REH cell (cell line): ENCODE measurements around a stretch of chr10.

DNA sequence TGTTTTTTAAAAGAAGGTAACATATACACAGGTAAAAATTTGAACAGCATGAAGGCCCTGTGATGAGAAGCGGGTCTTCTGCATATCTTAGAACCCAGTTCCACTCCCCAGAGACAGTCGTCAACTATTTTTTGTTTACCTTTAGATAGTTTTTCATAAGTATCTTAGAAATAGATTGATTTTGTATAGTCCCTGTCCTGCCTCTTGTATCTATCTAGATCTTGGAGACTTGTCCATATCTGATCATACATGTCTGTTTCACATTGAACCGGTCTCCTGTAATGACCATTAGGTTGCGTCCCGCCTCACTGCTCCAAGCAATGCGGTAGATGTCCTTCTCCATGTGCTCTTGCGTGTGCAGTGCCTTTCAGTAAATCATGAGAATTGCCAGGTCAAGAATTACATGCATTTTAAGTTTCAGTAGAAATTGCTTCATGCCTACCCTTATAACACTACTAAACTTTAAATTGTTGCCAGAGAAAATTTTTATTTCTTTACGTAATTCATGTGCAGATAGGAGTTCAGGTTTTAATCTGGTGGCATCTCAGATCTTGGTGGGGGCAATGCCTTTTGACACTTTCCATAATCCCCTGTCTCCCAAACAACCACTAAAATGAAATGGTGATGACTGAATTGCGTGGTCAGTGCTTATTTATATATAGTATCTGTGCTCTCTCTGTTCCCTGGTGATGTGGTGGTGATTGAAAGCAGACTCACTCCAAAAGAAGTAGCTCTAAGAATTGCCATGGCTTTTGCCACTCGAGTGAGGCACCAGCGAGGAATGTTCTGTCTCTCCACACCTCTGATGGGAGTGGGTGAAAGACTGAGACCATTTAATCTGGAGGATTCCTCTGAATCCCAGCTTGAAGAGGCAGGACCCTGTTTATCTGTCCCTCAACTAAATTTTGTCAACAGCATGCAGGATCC lies 2.5 kb downstream of the DUSP5 start:
- PRO-cap = no peak

GRCh38 chr10:110764184-110765209 lies 107.2 kb upstream of the PDCD4 start:
- PRO-cap = no peak

GRCh38 chr10:110802591-110803154 lies 69.1 kb upstream of the PDCD4 start:
- PRO-cap = no peak

GRCh38 chr10:110805252-110805650 lies 66.5 kb upstream of the PDCD4 start:
- PRO-cap = no peak

DNA sequence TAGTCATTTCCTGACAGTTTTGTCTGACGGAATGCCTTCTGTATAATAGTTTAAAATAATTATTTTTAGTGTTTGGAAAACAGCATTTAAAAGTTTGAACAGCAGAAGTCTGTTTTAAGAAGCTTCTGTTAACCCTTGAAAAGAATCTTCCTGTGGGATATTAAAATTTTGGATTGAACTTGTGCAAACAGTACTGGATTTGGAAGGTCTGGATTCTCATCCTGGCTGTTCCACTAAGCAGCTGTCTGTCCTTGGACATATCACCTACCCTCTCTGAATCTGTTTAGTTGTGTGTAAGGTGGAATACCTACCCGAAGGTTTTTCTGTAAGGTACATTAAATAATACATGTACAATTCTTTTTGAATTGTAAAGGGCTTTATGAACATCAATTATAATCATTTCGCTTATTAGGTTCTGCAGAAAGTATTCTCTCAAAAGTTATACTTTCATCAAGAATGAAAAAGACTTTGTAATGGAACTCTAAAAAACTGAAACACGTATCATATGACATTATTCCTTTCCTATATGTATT lies 2.2 kb downstream of the PDCD4 start:
- PRO-cap = no peak

DNA sequence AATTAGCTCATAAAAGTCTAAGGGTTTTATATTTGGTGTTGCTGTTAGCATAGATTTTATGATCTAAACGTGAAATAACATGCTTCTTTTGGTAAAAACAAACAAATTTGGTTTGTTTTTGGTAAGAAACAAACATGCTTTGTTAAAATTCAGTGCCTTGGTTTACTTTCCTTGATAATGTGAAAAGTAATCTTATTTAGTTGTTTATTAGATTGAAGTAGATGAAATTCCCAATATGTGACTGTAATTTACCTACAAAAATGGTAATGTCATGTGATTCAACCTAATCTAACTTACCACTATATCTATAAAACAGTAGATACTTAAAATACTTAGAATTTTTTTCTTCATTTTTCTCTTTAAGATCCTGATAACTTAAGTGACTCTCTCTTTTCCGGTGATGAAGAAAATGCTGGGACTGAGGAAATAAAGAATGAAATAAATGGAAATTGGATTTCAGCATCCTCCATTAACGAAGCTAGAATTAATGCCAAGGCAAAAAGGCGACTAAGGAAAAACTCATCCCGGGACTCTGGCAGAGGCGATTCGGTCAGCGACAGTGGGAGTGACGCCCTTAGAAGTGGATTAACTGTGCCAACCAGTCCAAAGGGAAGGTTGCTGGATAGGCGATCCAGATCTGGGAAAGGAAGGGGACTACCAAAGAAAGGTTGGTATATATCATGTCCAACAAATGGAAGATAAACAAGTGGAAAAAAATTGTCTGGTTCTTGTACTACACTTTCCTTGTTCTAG lies 9.3 kb downstream of the PDCD4 start:
- PRO-cap = no peak

- PRO-cap = bidirectional peak, plus-strand start at chr10:110918775, minus-strand start at chr10:110918540
These were observed 633 bp downstream of the BBIP1 start for GRCh38 chr10:110918011-110919082.

- PRO-cap = no peak
These were observed 53.2 kb downstream of the SHOC2 start for GRCh38 chr10:110972616-110972970.

- PRO-cap = no peak
These were observed 427.1 kb downstream of the GPAM start for GRCh38 chr10:111756380-111756979.

- PRO-cap = no peak
These were observed 93.8 kb downstream of the GPAM start for GRCh38 chr10:112089830-112090072.

- PRO-cap = no peak
These were observed 21.7 kb upstream of the TECTB start for GRCh38 chr10:112261637-112261836.

DNA sequence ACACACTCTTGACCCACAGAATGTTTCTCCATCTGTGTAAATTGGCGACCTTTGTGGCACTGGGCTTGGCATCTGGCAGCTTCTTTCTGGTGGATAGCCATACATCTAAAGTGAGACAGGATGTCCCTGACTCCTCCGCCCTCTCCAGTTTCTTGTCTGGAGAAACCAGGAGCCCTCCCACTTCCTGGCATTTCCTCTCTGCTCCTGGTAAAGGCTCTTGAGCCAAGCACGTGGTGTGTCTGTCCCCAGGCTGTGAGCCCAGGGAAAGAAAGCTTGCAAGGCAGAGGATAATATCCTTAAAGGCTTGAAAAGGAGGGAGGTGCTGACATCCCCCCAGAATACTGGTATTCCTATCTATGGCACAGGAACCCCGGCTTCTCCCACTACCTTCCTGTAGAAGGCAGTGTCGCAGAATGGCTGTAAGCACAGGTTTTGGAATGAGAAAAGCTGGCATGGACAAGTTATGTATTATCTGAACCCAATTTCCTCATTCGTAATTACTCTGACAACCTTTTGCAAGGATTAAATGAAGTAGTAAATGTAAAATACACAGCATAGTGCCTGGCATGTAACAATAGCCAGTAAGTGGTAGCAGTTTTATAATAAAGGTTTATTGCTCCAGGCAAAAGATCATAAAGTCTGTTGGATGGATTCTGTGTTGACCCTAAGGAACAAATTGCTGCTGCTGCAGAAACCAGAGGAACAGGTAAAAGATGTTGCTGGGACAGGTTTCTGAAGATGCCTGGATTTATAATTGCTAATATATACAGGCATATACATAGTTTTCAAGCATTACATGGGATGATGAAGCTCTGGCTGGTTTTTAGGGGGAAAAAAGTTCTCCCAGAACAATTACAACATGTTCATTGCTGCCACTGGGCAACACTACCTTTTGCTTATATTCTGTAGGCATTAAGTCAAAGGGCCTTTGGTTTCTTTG lies 11.7 kb upstream of the ACSL5 start:
- PRO-cap = no peak

DNA sequence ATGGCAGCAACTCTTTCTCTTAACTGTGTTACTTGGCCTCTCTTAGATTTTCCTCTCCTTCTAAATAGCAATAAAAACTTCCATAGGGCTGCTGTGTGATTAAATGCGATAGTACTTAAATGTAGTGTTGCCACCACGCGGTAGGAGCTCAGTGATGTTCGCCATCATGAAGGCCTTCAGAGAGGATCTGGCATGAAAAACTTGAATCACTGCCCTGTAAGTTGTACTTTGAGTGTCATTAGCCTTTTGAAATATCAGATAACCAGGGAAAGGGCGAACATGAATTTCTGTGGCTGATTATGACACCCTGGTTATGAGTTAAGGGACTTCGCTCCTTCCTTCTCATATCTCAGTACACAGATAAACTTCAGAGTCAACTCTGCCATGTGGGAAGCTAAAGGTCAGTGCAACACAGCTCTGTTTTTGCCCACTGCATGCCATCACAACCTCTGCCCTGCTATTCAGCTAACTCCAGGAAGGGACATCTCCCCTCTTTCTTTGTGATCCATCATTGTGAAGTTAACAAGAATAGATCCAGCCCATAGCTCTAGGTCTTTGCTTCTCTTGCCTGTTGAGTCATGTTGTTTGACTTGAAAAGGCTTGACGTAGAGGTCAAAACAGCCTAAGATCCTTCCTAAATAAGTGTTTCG lies 8.9 kb upstream of the ACSL5 start:
- PRO-cap = no peak

DNA sequence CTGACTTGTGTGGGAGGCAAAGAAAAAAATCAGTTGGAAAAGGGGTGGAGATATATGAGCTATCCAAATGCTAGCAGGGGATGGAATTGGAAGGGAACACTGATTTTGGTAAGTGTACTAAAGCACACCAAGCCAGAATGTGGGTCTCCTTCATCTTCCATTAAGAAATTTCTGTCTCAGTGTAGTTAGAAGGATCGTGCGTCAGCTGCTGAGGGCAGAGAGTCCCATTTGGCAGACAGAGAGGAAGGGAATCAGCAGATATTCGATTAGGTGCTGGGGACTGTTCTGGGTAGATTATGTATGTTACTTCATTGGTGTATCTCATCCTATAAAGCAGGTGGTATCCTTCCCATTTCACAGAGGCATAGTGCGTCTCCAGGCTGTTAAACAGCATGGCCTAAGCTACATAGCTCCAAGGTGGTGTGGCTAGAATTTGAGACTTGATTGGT lies 530 bp downstream of the ACSL5 start:
- PRO-cap = no peak

DNA sequence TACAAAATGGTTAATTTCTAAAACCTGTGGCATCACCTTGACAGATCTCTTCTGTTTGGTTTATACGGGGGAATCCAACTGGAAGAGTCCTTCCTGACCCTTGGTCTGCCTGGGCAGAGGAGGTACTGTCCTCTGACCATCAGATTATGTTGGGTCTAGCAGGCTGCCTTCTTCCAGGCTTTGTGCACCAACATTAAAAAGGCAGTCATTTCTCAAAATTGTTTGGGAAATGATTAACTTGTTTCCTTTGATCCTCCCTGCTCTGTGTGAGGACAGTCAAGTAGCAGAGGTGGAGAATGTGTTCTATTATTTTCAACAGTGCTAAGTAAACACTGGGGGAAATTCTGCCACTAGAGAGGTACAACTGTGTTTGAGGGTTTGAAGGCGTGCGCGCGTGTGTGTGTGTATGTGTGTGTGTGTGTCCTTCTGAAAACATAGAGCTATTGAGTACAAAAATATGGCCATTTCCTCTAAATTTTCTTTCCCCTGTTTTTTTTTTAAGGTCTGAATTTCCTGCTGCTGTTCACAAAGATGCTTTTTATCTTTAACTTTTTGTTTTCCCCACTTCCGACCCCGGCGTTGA lies 20.6 kb downstream of the ACSL5 start:
- PRO-cap = no peak

DNA sequence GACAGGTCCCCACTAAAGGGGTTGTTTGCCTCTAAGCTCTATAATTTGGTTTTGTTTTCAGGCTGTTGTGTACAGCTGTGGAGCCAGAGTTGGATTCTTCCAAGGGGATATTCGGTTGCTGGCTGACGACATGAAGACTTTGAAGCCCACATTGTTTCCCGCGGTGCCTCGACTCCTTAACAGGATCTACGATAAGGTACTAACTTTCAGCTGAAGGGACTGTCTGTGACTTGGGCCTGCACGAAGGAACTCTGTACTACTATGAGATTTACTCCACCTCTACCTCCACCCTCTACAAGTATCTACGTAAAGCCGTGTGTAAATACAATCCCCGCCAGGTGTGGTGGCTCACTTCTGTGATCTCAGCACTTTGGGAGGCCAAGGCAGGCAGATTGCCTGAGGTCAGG lies 33.6 kb downstream of the ZDHHC6 start:
- PRO-cap = no peak

DNA sequence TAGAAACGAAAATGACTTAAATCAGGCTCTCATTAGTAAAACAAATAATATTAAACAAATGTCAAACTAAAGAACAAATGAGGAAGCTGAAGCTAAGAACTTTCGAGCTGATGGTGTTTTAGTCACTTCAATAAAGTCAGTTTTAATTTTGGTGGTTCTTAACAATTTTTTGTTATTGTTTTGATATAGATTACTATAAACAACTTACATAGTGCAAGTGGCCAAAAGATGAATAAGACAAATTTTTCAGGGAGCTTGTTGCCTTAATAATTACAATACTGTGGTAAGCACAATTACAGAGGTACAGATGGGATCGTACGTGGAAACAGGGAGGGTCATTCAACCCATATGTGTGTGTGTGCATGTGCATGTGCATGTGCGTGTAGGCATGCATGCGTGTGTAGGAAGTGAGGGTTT lies 33.2 kb downstream of the VTI1A start:
- PRO-cap = no peak

DNA sequence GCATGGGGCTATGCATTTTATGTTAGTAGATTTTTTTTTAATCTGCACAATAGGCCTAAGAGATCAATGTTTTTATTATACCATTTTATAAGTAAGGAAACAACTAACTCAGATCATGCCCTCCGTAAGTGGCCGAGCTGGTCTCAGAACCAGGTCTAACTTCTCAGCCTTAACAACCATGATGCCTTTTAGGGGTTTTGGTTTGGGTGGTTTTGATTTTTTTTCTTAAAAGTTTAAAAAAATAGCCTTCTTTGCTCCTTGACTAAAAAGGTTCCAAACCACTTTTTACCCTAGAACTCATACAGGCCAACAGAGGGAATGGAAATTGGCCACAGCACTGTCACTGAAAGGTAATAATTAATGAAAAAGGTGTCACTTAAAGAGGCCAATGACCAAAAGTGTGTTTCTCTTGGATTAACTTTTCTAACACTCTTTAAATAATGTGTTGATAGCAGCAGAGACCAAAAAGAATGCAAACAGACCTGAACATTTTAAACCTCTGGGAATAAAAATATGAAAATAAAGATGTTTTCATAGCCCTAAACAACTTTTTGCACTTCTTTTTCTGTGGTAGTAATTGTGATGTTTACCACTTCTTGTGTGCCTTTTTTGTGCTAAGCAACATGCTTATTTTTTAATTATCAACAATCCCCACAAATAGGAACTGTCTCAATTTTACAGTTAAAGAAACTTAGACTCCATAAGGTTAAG lies 221.1 kb upstream of the TCF7L2 start:
- PRO-cap = no peak

- PRO-cap = no peak
These were observed 156.6 kb upstream of the TCF7L2 start for GRCh38 chr10:112793317-112794074.

DNA sequence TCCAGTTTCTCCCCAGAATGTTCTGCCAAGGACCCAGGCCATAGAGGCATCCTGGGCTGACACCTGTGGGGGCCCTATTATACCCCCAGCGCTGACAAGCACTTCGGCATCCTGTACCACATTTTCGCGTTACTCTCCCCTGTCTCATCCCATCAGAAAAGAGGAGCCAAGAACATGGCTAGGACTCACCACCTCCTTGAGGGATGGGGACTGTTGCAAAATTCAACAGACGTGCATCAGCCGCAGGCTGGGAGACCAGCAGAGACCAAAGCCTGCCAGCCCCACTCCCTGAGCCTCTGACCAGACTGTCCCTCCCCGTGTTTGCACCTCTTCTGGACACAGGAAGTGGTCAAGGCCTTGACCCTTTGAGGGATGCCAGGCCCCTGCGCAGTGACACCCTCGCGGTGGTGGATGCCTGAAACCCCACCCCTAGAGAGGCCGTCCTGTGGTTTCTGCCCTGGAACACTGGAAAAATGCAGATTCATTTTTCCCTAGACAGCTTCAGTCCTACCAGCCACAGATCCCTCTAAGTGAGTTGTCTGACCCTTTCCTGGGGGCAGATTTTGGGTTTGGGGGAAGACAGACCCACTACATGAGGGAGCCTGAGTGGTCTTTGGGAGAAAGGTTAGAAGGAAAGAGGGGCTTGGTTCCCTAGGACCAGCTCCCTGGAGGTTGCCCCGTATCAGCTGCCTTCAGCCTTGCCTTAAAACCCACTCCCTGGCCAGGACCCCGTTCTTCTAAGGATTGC lies 128.3 kb upstream of the TCF7L2 start:
- PRO-cap = no peak